ENCODE data around the genes ASB18, COPS8 and MLPH.

- RRBS, 2 experiments: no CpG with 5 or more reads among the region's 8 CpGs
CAGE:
- cytosol, long polyA minus RNA: no peak
- cytosol, long polyA plus RNA: no peak
- long polyA plus RNA: no peak
- nucleus, long polyA minus RNA: no peak
- nucleus, long polyA plus RNA: no peak
Measured at GRCh38 chr2:236264237-236264776, at the start of gene ASB18. Gene ASB18, minus strand, starts transcription at chr2:236264406.

- RRBS, 2 experiments: no CpG with 5 or more reads among the region's 6 CpGs
CAGE:
- cytosol, long polyA minus RNA: no peak
- cytosol, long polyA plus RNA: no peak
- long polyA plus RNA: no peak
- nucleus, long polyA minus RNA: no peak
- nucleus, long polyA plus RNA: no peak
Measured at GRCh38 chr2:236334338-236334897, 70.2 kb upstream of the ASB18 start.

- RRBS, 2 experiments: no CpG with 5 or more reads among the region's 2 CpGs
CAGE:
- cytosol, long polyA minus RNA: no peak
- cytosol, long polyA plus RNA: no peak
- long polyA plus RNA: no peak
- nucleus, long polyA minus RNA: no peak
- nucleus, long polyA plus RNA: no peak
Measured at GRCh38 chr2:236488775-236488974, 18.6 kb downstream of the IQCA1 start.

GRCh38 chr2:236688808-236689231, 119.2 kb downstream of the ACKR3 start:
- RRBS, 2 experiments: no CpG with 5 or more reads among the region's 13 CpGs
CAGE:
- cytosol, long polyA minus RNA: no peak
- cytosol, long polyA plus RNA: no peak
- long polyA plus RNA: no peak
- nucleus, long polyA minus RNA: no peak
- nucleus, long polyA plus RNA: no peak

GRCh38 chr2:236753501-236754125, 184.0 kb downstream of the ACKR3 start:
- RRBS, 2 experiments: no CpG with 5 or more reads among the region's 5 CpGs
CAGE:
- cytosol, long polyA minus RNA: no peak
- cytosol, long polyA plus RNA: no peak
- long polyA plus RNA: no peak
- nucleus, long polyA minus RNA: no peak
- nucleus, long polyA plus RNA: no peak

GRCh38 chr2:236833653-236834159, 252.0 kb upstream of the COPS8 start:
- RRBS, 2 experiments: no CpG with 5 or more reads among the region's 3 CpGs
CAGE:
- cytosol, long polyA minus RNA: no peak
- cytosol, long polyA plus RNA: no peak
- long polyA plus RNA: no peak
- nucleus, long polyA minus RNA: no peak
- nucleus, long polyA plus RNA: no peak

DNA sequence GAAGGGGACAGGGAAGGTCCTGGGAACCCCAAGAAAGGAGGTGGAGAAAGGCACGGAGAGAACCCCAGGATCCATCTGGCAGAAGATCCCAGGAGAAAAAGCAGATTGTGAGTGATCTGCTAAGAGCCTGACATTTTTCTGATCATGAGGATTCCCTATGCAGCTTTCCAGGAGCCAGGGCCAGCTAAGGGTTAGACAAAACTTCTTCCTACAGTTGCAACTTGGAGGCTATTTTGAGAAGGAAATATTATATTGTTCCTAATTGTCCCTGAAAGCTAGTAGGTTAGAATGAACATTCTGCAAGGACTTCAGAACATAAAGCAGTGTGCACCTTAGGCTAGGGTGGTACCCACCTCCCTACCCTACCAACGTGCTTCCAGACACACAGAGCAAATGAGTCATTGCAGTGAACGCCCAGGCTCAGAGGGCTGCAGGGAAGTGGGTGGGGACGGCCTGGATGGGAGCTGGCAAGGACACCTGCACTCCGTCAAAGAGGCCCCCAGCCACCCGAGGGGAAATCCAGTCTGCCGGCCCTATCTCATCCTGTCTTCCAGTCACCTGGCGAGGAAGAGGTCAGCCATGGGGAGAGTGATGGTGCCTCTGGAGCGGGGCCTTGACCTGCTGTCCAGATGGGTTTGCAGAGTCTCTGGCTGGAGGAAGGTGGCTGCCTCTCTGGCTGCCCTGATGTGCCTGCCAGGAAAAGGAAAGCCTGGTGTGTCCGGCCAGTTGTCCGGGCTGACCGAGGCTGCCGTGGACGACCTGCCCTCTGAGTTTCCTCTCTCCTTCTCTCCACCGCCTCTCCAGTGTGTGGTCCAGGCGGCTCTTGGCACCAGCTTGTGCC, 209.9 kb upstream of the COPS8 start:
- RRBS, 2 experiments: no CpG with 5 or more reads among the region's 16 CpGs
CAGE:
- cytosol, long polyA minus RNA: no peak
- cytosol, long polyA plus RNA: no peak
- long polyA plus RNA: no peak
- nucleus, long polyA minus RNA: no peak
- nucleus, long polyA plus RNA: no peak

- RRBS, 2 experiments: 0 to 3% methylated on average over 6 to 9 of the region's 76 CpGs
CAGE:
- cytosol, long polyA minus RNA: start-site peak on the minus strand at chr2:237085728-237085789, 27 reads
- cytosol, long polyA plus RNA: start-site peak on the minus strand at chr2:237085706-237085821, 26 and 23 reads in 2 replicates; start-site peak on the plus strand at chr2:237085894-237085943, 230 and 310 reads in 2 replicates
- long polyA plus RNA: start-site peak on the plus strand at chr2:237085905-237085976, 434 and 594 reads in 2 replicates
- nucleus, long polyA minus RNA: no peak
- nucleus, long polyA plus RNA: start-site peak on the minus strand at chr2:237085721-237085774, 59 and 32 reads in 2 replicates; start-site peak on the plus strand at chr2:237085905-237085951, 252 and 291 reads in 2 replicates
Measured at GRCh38 chr2:237084983-237086083, at the start of gene COPS8. Gene COPS8, plus strand, starts transcription at chr2:237085889.

GRCh38 chr2:237181690-237182883, 96.4 kb downstream of the COPS8 start:
- RRBS, 2 experiments: no CpG with 5 or more reads among the region's 14 CpGs
CAGE:
- cytosol, long polyA minus RNA: no peak
- cytosol, long polyA plus RNA: no peak
- long polyA plus RNA: no peak
- nucleus, long polyA minus RNA: no peak
- nucleus, long polyA plus RNA: no peak

DNA sequence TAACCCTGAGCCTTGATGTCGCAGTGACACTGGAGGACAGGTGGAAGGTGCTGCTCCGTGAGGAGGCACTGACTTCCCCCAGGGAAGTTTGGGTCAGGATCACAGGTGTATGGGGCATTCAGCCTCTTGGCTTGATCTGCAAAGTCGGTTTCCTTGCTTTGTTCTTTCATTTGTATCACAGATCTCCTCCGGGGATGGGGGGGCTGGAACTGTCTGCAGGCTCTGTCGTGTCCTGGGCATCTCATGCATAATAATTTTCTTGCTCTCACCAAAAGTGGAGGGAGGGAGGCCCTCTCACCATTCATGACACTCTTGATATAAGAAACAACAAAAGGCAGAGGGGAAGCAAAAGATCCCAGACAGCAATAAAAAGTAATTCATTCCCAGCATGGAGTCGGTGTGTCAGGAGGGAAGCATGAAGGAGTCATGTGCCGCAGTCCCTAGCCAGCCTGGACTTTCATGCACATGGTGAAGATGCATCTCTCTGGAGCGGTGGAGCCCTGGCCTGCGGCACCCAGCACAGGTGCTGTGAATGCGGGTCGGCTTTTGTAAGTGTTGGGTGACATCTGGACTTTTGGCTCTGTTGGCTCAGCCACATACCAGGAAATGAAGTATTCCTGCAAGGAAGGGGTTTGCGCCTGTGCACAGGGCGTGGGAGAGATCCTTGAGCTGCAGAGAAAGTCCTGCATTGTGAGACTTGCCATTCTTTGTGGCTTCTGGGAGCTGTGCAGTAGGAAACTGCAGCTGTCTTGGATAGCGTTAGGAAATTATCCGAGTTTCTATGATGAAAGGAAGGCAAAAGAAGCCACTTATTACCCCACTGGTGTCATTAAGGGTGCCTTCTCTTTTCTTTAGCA, 119.3 kb downstream of the COPS8 start:
- RRBS, 2 experiments: no CpG with 5 or more reads among the region's 15 CpGs
CAGE:
- cytosol, long polyA minus RNA: no peak
- cytosol, long polyA plus RNA: no peak
- long polyA plus RNA: no peak
- nucleus, long polyA minus RNA: no peak
- nucleus, long polyA plus RNA: no peak

DNA sequence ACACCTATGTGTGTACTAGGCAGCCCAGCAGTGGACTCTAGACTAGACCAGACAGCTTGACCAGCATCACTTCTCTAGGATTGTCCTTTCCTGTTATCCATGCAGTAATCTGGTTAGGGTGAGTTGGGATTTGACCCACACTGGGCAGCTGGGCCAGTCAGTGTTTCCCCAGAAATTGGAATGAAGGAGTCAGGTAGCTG, 117.7 kb downstream of the COL6A3 start:
CAGE:
- cytosol, long polyA minus RNA: no peak
- cytosol, long polyA plus RNA: no peak
- long polyA plus RNA: no peak
- nucleus, long polyA minus RNA: no peak
- nucleus, long polyA plus RNA: no peak

DNA sequence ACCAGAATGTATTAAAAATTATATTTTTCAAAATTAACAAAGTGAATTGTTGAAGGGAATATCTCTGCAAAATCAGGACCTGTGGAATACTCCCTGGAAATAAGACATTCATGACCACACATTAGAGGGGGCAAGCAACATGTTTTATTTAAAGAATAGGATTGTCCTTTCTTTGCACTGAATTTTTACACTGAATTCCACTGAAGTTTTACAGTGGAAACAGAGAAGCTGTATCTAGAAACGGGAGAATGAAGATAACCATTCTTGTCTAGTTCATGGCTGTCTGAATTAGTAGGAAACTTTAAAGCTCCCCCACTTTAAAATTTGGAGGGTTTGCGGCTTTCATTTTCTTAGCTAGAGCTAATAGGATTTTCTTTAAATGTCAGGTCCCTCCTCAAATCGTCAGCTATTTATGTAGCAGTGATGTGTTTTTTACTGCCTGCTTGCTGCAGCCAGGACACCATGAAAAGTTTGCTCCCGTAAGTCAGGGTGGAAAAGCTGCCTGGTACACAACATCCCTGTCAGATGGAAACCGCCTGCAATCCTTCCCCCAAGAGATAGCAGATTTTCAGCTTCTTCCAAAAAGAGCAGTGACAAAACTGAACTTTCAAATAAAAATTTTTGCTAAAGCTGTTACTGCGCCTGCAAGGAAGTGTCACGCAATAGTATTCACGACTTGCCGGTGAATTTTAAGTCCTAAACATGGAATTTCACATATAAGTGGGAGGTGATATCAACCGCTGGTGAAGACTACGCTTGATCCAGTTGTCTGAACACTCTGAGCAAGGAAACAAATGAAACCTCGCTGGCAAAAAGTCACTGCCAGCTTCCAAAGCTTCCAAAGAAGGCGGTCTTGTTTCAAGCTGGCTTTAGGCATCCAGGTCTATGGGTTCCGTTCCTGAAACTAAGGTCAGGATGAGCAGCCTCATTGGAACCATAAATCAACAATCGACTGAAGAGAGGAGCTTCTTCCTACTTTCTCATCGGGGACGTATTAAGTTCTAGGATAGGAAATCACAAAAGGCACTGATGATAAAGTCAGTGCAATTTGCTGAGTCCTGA, 3.0 kb downstream of the COL6A3 start:
- RRBS, 2 experiments: no CpG with 5 or more reads among the region's 17 CpGs
CAGE:
- cytosol, long polyA minus RNA: no peak
- cytosol, long polyA plus RNA: no peak
- long polyA plus RNA: no peak
- nucleus, long polyA minus RNA: no peak
- nucleus, long polyA plus RNA: no peak

GRCh38 chr2:237432349-237433306, 18.7 kb upstream of the COL6A3 start:
- RRBS, 2 experiments: 13% methylated on average over 3 of the region's 26 CpGs; no CpG with 5 or more reads in 1 of the 2 experiments
CAGE:
- cytosol, long polyA minus RNA: no peak
- cytosol, long polyA plus RNA: no peak
- long polyA plus RNA: no peak
- nucleus, long polyA minus RNA: no peak
- nucleus, long polyA plus RNA: no peak

DNA sequence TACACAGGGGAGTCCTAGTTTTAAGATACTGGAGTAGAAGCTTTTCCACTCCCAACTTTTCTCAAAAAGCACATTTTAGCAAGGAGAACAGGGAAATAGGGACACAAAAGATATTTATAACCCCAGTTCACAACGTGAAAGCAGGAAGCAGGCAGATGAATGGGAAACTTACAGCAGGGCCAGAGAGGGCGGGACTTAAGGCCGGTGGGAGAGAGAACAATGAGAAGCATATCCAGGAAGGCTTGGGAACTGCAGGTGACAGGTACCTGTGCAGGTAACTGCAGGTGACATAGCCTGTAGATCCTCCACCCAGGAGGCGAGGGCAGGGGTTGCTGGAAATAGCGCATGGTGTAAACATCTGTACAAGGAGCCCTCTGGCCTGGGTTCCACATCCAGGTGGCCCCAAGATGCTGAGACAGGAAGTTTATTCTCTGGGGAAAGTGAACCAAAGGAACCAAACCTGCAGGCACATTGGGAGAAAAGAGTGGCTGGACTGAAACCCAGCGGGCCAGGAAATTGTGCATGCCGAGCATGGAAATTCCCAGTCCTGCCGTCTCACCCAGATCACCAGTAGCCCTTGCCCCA, 24.2 kb upstream of the COL6A3 start:
- RRBS, 2 experiments: no CpG with 5 or more reads among the region's 8 CpGs
CAGE:
- cytosol, long polyA minus RNA: no peak
- cytosol, long polyA plus RNA: no peak
- long polyA plus RNA: no peak
- nucleus, long polyA minus RNA: no peak
- nucleus, long polyA plus RNA: no peak

DNA sequence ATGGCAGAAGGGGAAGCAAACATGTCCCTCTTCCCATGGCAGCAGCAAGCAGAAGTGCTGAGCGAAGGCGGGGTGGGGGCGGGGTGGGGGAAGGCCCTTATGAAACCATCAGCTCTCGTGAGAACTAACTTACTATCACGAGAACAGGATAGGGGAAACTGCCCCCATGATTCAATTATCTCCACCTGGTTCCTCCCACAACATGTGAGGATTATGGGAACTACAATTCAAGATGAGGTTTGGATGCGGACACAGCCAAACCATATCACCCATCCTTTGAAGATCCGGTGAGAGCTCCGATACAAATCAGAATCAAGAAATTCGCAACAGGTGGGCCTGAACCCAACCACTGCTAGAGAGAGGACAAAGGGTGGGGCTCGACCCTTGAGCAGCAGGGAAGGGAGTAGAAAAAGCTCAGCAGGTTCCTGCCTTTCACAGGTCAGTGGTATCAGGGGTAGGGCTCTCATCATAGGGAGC, 17.5 kb upstream of the MLPH start:
- RRBS, 2 experiments: no CpG with 5 or more reads among the region's 10 CpGs
CAGE:
- cytosol, long polyA minus RNA: no peak
- cytosol, long polyA plus RNA: no peak
- long polyA plus RNA: no peak
- nucleus, long polyA minus RNA: no peak
- nucleus, long polyA plus RNA: no peak

DNA sequence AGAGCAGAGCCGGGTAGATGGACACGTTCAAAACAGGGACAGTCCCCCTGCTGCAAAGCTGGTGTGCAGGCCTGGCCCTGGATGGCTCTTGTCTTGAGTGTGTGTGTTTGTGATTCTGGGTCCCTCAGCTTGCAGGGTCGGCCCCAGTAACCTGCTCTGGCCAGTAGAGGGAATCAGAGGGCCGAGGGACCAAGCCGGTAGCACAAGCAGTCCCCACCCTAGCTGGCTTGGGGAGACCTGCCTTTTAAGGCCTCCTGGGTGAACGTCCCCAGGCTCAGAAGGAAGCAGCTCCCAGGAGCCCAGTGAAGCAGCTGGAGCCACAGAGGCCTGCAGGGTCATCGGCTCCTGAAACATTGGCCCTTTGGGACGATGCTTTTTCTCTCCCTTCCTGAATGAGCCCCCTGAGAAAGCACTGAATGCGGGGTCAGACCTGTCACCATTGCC, 15.5 kb upstream of the MLPH start:
- RRBS, 2 experiments: no CpG with 5 or more reads among the region's 9 CpGs
CAGE:
- cytosol, long polyA minus RNA: no peak
- cytosol, long polyA plus RNA: no peak
- long polyA plus RNA: no peak
- nucleus, long polyA minus RNA: no peak
- nucleus, long polyA plus RNA: no peak

DNA sequence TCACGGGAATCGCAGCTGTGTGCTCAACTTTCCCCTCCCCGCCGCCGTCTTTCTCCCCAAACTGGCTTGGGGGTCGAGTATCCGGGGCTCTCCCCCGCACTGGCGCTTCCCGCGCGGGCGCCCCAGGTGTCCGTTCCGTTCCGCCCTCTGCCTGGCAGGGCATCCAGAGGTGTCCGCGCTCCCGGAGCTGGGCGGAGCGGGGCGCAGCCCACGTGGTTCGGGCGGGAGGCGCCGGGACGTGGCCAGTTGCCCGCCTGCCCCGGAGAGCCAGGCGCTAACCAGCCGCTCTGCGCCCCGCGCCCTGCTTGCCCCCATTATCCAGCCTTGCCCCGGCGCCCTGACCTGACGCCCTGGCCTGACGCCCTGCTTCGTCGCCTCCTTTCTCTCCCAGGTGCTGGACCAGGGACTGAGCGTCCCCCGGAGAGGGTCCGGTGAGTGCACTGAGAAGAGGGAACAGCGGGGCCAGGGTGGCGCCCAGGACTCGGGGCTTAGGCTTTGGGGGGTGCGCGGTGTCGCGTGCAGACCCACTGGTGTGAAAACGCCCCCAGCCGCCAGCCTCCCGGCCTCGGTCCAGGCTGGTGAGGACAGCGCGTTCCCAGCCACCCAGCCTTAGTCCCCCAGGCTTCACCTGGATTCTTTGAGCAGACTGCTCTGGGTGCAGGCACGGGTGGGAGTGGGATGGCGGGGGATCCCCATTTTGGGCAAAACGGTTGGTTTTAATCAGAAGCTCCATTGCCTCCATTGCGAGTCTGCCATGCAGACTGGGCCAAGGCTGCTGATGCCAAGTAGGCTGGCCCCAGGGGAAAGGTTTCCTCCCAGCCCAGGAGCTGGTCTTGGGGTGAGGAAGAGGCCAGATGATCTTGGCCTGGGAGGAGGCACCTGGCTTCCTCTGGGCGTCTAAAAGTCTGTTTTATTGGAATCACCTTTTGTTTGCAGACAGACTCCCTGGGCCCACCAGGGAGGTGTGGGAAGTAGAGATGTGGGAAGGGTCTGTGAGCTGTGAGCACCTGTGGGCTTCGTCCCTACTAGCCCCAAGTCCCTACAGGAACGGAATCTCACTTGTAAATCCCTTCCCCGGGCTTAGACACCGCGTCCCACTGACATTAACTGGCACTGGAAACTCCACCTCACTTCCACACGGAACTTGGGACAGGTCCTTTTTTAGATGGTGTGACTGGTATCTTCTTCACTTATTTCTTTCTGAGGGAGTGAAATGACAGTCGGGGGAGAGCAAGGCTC, at the start of gene MLPH:
Gene MLPH, plus strand, starts transcription at position 245 of the 1,239 bp plus-strand sequence.
- RRBS, 2 experiments: 23 to 24% methylated on average over 28 of the region's 69 CpGs
CAGE:
- cytosol, long polyA minus RNA: no peak
- cytosol, long polyA plus RNA: no peak
- long polyA plus RNA: no peak
- nucleus, long polyA minus RNA: no peak
- nucleus, long polyA plus RNA: no peak

- RRBS, 2 experiments: no CpG with 5 or more reads among the region's 5 CpGs
CAGE:
- cytosol, long polyA minus RNA: no peak
- cytosol, long polyA plus RNA: no peak
- long polyA plus RNA: no peak
- nucleus, long polyA minus RNA: no peak
- nucleus, long polyA plus RNA: no peak
Measured at GRCh38 chr2:237501708-237502463, 14.8 kb downstream of the MLPH start.

- RRBS, 2 experiments: no CpG with 5 or more reads among the region's 14 CpGs
CAGE:
- cytosol, long polyA minus RNA: no peak
- cytosol, long polyA plus RNA: no peak
- long polyA plus RNA: no peak
- nucleus, long polyA minus RNA: no peak
- nucleus, long polyA plus RNA: no peak
Measured at GRCh38 chr2:237509389-237510356, 22.6 kb downstream of the MLPH start.

- RRBS, 2 experiments: no CpG with 5 or more reads among the region's 4 CpGs
CAGE:
- cytosol, long polyA minus RNA: no peak
- cytosol, long polyA plus RNA: no peak
- long polyA plus RNA: no peak
- nucleus, long polyA minus RNA: no peak
- nucleus, long polyA plus RNA: no peak
Measured at GRCh38 chr2:237518151-237518839, 31.2 kb downstream of the MLPH start.

All from HepG2 (cell line).